Mesenchymal stem cell of Wharton's jelly (primary cell): ENCODE measurements around the genes THRAP3 and GRIK3.

- CAGE, long polyA plus RNA: no peak
Observed at GRCh38 chr1:35452005-35452501, 105.2 kb downstream of the KIAA0319L start.

GRCh38 chr1:35499827-35500205 lies 57.4 kb downstream of the KIAA0319L start:
- CAGE, long polyA plus RNA: no peak

DNA sequence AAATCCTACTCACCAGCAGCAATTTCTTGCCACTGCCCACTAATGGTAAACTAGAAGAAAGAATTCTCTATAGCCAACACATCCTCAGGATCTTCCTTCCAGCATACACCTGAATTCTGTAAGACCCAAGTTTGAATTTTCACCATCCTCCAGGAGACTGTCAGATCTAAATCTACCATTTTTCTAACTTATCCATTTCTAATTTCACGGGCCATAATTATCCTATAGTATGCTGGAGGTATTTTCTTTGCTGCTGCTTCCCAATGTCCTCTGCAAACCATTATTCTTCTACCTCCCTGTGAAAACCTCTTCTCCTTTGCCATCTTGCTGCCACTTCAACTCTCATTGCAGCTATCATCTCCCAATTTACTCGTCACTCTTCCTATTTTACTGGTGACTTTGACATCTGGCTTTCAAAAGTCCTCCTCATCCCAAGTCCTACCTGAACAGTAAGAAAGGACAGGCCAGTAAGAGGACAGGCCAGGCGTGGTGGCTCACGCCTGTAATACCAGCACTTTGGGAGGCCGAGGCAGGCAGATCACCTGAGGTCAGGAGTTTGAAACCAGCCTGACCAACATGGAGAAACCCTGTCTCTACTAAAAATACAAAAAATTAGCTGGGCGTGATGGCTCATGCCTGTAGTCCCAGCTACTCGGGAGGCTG lies 56.0 kb downstream of the KIAA0319L start:
- CAGE, long polyA plus RNA: no peak

- CAGE, long polyA plus RNA: no peak
Observed at GRCh38 chr1:35556529-35556956, 660 bp downstream of the KIAA0319L start.

DNA sequence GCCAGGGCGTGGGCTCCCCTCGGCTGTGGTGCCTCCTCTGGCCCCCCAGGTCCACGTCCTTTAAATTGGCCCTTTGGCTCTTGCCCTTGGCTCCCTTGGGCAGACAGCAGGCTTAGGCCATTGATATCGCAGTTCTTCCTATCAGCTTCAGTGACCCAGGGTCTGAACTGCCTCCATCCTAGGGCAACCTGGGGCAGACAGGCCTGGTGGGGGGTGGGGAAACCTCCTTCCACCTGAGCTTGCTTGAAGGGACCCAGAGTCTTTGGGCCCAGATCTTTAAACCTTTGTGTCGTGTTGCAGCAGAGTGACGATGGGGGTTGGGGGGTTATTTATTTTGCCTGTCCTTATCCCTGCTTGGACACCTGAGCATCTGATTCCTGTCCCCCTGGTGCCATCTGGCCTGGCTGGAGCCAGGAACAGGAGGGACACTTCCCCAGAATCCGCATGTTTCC lies 7.0 kb upstream of the TFAP2E start:
- CAGE, long polyA plus RNA: no peak

DNA sequence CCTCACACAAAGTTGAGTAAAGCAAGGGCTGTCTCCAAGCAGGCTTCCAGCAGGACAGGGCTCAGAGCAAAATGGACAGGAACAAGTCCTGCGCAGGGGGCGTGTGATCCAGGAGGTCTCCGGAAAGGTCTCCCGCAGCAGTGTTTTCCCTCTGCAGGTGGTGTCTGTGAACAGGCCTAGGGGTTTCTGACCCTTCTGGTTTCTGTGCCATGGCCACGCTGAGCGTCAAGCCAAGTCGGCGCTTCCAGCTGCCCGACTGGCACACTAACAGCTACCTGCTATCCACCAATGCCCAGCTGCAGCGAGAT lies 773 bp downstream of the TEKT2 start:
- CAGE, long polyA plus RNA: no peak

GRCh38 chr1:36108926-36109564 lies 16.0 kb downstream of the COL8A2 start:
- CAGE, long polyA plus RNA: no peak

GRCh38 chr1:36224261-36225300 lies at the start of gene THRAP3:
Gene THRAP3, plus strand, starts transcription at chr1:36224443.
- CAGE, long polyA plus RNA: no peak

GRCh38 chr1:36231244-36231666 lies 7.0 kb downstream of the THRAP3 start:
- CAGE, long polyA plus RNA: no peak

DNA sequence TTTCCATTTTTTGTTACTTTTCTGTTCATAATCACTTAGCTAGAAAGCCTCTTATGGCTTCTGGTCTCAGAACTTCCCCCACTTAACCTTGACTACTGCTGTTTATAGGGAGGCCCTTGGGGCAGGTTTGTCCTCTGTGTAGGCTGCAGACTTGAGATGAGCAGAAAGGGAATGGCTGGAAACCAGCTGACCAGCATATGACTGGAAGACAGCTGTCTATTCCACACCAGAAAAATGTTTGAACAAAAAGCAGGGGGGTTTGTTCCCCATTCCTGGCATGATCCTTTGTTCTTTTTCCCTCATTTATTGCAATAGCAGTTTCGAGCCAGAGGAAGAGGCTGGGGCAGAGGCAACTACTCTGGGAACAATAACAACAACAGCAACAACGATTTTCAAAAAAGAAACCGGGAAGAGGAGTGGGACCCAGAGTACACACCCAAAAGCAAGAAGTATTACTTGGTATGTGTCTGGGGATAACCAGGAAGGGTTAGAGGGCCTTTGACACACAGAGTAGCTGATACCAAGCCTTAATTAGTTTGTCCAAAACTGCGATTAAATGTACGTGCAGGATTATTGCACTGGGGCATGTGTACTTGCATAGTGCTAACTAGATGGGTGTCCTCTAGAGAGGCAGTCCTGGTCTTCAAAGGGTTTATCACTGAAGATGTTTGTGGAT lies 4.8 kb upstream of the SH3D21 start:
- CAGE, long polyA plus RNA: no peak

DNA sequence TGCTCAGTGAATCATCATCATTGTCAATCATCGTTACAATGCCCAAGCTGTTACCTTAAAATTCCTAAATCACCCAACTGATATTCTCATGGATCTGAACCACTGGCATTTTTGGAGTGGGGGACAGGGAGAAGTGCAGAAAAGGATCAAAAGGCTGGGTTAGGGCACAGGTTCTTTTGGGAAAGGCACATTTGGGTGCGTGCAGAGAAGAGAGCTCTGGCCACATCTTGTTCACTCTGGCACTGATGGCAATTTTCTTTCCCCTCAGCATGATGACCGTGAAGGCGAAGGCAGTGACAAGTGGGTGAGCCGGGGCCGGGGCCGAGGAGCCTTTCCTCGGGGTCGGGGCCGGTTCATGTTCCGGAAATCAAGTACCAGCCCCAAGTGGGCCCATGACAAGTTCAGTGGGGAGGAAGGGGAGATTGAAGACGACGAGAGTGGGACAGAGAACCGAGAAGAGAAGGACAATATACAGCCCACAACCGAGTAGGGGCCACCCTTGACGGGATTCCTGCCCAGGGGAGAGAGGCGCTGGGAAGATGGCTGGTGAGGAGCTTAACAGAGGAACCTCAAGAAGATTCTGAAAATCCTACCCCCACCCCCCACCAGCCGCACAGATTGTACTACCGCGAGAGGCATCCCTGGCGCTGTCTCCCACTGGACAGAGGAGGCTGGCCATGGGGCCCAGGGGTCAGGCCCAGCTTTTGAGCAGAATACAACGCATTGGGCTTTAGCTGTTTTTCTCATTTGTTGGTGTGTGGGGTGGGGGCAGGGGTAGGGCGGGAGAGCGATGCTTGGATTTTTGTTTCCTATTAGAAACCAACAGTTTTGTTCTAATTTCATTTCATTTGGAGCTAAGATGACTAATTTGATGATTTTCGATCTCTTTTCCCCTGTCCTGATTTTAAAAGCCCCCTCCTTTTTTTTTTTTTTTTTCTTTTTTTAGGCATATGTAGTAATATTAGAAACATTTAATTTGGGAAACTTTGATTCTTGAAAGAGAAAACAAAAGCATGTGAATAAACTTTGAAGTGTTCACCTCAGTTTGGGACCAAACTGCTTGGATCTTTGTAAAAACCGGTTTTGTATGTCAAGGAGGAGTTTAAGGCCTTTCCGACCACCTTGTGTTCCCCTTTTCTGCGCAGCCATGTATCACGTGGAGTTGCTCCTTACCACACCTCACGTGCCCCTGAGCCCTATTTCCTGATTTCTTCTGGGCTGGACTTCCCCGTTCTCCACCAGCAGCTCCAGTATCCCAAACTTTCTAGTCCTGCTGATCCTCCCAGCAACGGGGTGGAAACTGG lies 2.2 kb upstream of the SH3D21 start:
- CAGE, long polyA plus RNA: no peak

GRCh38 chr1:36306472-36307487 lies 612 bp downstream of the SH3D21 start:
- CAGE, long polyA plus RNA: no peak

DNA sequence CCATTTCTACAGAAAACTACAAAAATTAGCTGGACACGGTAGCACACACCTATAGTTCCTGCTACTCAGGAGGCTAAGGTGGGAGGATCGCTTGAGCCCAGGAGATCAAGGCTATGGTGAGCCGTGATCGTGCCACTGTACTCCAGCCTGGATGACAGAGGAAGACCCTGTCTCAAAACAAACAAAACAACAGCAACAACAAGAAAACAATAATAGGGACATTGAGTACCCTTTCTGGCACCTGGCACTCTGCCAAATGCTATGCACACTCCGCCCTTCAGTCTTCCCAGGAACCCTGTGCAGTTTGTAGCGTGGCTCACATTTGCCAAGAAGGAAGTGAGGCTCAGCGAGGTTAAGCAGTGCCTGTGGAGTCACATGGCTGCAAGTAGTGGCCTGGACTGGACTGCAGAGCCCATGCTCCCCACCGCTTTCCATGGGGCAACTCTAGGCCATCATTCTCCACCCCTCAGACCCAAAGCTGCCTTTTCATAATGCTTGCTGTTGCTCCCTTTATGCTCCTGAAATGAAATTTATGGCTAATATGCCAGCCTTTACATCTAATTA lies 5.2 kb upstream of the EVA1B start:
- CAGE, long polyA plus RNA: no peak

- CAGE, long polyA plus RNA: no peak
Observed at GRCh38 chr1:36352814-36353485, 29.5 kb upstream of the EVA1B start.

DNA sequence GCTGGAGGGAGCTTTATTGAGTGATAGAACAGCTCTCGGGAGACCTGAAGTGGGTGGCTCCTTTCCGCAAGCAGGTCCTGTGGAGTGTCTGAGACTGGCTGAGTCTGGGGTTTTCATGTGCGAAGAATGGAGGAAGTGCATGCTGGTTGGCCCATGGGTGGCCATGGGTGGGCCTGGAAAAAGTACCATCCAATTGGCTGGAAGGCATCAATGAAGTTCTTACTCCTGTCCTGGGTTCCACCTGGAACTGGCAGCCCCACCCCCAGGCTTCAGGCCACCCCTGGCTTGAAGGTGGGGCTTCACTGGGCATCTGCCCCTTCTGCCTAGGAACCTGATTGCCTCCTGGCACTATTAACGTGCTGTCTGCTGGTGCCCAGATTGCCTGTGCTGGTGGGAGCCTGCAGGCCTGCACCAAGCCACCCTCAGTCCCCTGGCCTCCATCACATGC lies 3.7 kb upstream of the LSM10 start:
- CAGE, long polyA plus RNA: no peak

GRCh38 chr1:36703713-36704115 lies 221.0 kb upstream of the CSF3R start:
- CAGE, long polyA plus RNA: no peak

DNA sequence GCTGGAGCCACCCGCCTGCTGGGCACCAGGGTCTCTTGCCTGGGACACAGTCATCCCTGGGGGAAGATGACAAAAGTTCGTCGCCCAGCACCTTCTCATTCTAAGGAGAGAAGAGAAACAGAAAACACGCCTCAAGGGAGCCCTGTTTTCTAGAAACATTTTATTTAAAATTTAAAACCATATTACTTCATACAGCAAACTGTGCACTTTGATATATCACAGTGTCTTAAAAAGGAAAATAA lies 239.0 kb downstream of the GRIK3 start:
- CAGE, long polyA plus RNA: no peak

GRCh38 chr1:37033949-37035124 lies at the start of gene GRIK3:
Gene GRIK3, minus strand, starts transcription at chr1:37034515.
- CAGE, long polyA plus RNA: no peak

DNA sequence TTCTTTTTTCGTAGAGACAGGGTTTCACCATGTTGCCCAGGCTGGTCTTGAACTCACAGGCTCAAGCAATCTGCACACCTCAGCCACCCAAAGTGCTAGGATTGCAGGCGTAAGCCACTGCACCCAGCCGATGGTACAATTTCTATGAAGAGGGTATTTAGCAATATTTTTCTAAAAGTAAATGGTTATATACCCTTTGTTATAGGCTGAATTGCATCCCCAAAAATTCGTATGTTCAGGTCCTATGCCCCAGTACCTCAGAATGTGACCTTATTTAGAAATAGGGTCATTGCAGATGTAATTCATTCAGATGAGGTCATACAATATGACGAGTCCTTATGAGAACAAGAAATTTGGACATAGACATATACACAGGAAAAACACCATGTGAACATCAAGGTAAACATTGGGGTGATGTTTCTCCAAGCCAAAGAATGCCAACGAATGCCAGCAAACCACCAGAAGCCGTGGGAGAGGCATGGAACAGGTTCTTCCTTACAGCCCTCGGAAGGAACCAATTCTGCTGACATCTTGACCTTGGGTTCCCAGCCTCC lies 13.0 kb upstream of the ZC3H12A start:
- CAGE, long polyA plus RNA: no peak

- CAGE, long polyA plus RNA: no peak
Observed at GRCh38 chr1:37476115-37477164, 2.1 kb downstream of the ZC3H12A start.